Measurements from ENCODE around the genes PIK3C2G, CAPZA3 and SLCO1A2.

- RRBS, result no CpG with 5 or more reads among the region's 13 CpGs
Measured at GRCh38 chr12:17008204-17008787, 402.3 kb upstream of the LMO3 start.

DNA sequence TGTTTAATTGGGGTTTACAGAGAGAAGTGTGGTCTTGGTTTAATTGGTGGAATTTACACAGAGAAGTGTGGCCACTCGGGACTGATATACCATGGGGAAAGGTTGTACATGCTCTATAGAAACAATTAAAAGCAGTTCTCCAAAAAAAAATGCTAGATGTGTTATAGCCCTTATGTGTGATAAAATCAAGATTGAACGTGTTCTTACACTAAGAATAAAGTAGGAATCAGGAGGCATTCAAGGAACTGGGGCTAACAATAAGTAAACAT is 680.3 kb downstream of the RERGL start:
- RRBS, result no CpG with 5 or more reads among the region's 2 CpGs

DNA sequence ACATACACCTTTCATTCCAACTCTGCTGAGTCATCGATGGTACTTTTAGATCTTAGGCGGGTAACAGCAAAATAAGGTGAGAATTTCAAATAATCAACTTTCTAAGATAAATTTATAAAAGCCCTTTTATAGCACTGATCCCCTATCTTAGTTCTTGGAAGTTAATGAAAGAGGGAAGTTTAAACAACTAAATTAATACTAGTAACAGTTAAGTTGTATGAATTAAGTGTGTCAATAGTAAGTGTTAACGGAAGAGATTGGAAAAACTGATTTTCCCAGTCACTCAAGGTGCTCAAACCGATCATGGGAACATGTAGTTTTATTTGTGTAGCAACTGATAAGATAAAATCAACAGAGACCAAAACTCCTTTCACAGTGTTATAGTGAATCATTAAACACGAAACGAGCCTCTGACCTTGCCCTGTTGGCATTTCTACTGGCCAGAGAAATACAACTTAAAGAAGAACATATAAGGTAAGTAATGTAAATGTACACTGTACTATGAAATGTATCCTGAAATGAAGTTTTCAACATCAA is 18.7 kb upstream of the PIK3C2G start:
- RRBS, result no CpG with 5 or more reads among the region's 6 CpGs

- RRBS, result no CpG with 5 or more reads among the region's 7 CpGs
Measured at GRCh38 chr12:18261289-18261676, at the start of gene PIK3C2G. TSS of gene PIK3C2G (plus strand) at chr12:18261518.

DNA sequence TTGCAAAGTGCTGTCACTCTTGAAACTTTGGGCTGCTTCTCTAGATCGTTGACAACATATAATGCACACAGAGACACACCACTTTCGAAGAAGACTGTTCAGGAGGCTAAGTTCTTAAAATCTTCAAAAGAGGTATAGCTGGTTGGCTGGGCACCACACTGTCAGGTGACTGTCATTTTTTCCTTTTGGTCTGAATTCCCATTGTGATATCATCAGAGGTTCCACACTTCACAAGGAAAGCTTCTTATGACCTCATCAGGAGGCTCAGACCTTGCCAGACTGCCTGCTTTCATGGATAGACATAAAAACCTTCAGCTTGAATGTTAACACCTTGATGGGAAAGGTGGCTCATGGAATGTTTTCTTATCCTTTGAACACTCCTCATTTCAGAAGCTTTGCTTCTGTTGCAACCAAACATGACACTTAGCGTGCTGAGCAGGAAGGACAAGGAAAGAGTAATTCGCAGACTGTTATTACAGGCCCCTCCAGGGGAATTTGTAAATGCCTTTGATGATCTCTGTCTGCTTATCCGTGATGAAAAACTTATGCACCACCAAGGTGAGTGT is at the start of gene CAPZA3:
TSS of gene CAPZA3 (plus strand) at position 267 of the 566 bp plus-strand sequence.
- RRBS, result no CpG with 5 or more reads among the region's 5 CpGs

- RRBS, result no CpG with 5 or more reads among the region's 3 CpGs
Measured at GRCh38 chr12:18900002-18900201, 162.0 kb downstream of the CAPZA3 start.

- RRBS, result no CpG with 5 or more reads among the region's 15 CpGs
Measured at GRCh38 chr12:19307217-19308100, 131.8 kb upstream of the AEBP2 start.

DNA sequence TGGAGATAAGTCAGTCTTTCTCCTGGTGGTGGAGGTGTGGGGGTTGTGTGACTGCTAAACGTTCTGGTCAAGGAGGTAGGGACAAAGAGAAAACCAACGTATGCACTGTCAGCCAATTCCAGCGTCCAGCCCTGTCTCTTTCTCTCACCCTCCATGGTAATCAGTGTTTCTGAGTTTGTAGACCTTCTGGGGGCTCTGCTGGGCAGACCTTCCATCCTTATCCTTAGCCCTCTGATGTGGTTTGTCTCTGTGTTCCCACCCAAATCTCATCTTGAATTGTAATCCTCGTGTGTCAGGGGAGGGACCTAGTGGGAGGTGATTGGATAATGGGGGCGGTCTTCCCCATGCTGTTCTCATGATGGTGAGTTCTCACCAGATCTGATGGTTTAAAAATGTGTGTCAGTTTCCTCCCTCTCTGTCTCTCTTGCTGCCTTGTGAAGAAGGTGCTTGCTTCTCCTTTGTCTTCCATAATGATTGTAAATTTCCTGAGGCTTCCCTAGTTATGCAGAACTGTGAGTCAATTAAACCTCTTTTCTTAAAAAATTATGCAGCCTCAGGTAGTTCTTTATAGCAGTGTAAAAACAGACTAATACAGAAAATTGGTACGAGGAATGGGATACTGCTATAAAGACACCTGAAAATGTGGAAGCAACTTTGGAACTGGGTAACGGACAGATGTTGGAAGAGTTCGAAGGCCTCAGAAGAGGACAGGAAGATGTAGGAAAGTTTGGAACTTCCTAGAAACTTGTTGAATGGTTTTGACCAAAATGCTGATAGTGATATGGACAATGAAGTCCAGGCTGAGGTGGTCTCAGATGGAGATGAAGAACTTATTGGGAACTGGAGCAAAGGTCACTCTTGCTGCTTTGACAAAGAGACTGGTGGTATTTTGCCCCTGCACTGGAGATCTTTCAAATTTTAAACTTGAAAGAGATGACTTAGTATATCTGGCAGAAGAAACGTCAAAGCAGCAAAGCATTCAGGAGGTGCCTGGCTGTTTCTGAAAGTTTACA is 143.0 kb downstream of the AEBP2 start:
- RRBS, result no CpG with 5 or more reads among the region's 9 CpGs

- RRBS, result no CpG with 5 or more reads among the region's 5 CpGs
Measured at GRCh38 chr12:19711948-19712523, 272.7 kb downstream of the AEBP2 start.

GRCh38 chr12:19856307-19856940 is 417.1 kb downstream of the AEBP2 start:
- RRBS, result no CpG with 5 or more reads among the region's 5 CpGs

- RRBS, result no CpG with 5 or more reads among the region's 5 CpGs
Measured at GRCh38 chr12:19869423-19869815, 430.1 kb downstream of the AEBP2 start.

DNA sequence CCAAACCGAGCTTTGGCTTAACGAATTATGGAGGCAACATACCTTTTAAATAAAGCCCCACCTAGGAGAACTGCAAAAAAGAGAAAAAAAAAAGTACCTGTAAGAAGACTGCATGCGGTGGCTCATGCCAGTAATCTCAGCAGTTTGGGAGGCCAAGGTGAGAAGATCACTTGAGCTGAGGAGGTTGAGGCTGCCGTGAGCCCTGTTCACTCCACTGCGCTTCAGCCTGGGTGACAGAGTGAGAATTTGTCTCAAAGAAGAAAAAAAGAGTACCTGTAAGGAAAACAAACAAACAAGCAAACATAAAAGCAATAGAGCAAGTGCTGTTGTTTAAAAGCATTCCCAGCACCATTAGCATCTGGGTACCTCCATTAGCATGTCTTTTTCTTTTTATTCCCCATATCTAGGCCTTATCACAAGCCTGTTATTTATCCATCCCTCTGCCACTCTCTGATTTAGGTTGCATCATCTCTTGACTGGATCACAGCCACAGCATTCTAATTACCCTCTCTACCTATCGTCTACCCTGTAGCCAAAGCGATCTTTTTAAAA is 423.0 kb upstream of the PDE3A start:
- RRBS, result no CpG with 5 or more reads among the region's 7 CpGs

DNA sequence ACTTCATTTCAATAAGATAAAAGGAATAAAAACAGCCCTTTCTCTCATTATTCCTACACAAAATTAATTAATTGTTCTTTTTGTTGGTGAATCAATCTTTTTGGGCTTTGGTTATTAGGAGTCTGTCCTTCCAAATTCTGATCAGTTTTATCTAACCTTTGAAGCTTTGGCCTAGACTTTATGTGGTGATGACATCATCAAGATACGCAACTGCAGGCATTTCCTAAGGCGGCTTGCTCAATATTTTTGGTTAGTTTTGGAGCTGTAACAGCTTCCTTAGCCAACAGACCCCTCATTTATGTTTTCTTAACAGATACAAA is 87.9 kb upstream of the PDE3A start:
- RRBS, result no CpG with 5 or more reads among the region's 2 CpGs

DNA sequence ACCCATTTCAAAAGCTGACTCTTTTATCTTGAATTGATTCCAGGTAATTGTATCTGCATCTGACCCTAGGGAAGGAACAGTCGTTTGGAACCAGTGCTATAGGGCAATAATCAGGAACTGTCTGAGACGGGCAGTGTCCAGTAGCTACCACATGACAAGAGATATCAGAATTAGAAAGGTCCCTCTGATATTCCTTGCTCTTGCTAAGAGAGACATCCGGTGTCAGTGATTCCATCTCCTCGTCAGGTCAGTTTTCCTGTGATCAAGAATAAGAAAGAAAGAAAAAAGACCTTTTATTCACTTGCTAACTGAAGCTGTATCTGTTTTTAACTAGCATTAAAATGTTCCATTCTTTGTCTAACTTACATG is 47.7 kb upstream of the PDE3A start:
- RRBS, result no CpG with 5 or more reads among the region's 4 CpGs

DNA sequence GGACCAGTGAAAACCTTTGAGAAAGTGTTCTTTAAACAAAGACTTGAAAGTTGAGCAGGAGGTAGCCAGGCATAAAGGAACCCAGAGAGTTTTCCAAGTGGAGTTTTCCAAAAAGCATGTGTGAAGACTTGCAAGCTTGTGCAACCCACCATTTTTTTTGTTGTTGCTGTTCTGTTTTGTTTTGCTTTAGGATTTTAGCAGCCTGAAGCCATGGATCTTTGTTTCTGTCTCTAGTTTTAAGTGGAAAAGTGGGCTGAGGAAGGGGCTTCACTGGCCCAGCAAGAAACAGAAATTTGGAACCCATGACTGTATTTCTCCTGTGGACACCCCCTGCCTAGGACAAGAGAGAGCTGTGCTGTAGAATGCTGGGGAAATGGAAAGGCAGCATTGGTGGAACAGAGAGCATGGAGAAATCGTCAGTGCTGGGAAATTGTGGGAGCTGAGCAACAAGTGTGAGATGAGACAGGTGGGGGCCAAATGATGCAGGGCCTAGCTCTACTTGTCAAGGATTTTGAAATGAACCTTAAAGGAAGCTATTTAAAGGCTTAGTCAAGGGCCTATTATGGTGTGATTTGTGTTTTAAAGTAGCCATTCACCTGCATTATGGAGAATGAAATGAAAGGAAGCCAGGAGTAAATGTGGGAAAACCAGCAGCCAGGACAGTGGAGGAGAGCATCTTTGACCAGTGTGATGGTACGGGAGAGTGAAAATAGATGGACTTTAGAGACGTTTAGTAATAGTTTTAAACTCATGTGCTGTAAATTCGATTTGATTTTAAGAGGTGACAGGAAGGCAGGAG is 45.0 kb downstream of the PDE3A start:
- RRBS, result no CpG with 5 or more reads among the region's 4 CpGs

DNA sequence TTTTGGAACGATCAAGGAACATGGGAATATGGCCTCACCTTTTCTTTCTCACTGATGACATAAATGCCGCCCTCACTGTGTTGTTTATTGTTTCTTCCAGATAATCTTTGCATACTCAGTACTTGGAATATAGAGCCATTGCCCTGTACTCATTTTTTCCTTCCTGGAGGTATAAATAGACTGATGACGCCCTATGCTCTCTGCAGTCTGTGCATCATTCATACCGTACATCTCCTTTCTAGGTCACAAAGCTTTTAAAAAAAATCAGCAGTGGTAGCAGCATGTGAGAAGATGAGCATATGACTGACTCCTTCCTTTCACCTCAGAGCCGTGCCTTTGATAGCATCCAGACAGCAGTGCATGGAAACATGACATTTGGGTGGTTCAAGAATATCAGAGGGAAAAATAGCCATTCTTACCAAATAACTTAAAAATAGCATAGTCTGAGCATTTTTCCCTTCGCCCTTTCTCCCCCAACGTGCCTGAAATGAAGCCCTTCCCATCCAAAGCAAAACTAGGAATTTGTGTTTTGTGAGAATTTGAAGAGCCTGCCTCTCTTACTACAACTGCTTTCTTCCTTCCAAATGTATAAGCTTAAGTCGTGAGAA is 77.4 kb downstream of the PDE3A start:
- RRBS, result no CpG with 5 or more reads among the region's 8 CpGs

DNA sequence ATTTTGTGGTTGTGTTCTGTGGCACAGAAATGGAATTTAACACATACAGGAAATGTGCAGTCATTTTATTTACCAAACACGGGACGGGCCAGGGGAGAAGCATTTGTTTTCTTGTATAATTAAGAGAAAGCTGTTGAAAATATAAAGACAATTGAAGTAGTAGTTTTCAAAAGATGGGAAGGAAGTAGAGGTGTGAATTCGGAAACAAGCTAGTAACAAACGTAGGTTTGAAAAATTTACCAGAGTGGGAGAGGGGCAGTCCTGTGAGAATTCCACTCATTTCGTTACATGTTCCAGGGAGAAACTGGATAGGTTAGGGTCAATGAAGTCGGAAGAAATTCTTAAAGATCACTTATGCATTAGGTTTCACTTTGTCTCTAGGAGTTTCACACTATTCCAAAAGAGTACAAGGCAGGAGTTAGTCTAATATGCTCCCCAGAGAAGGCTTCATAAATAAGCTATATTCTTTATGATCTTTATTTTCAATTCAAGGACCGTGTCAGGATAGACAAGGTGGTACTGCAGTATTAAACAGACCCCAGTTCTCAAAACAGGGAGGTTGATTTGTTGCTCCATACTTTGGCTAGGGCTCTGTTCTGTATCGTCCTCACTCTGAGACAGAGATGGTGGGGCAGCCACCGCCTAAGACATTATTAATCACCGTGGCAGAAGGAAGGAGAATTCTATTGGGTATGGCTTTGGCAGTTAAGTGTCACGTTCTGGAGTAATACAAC is 117.2 kb upstream of the SLCO1C1 start:
- RRBS, result no CpG with 5 or more reads among the region's 11 CpGs

- RRBS, result no CpG with 5 or more reads among the region's 1 CpG
Measured at GRCh38 chr12:20601843-20602160, 93.3 kb upstream of the SLCO1C1 start.

GRCh38 chr12:21334652-21335089 is at the start of gene SLCO1A2:
TSS of gene SLCO1A2 (minus strand) at chr12:21334917.
- RRBS, result no CpG with 5 or more reads among the region's 1 CpG

DNA sequence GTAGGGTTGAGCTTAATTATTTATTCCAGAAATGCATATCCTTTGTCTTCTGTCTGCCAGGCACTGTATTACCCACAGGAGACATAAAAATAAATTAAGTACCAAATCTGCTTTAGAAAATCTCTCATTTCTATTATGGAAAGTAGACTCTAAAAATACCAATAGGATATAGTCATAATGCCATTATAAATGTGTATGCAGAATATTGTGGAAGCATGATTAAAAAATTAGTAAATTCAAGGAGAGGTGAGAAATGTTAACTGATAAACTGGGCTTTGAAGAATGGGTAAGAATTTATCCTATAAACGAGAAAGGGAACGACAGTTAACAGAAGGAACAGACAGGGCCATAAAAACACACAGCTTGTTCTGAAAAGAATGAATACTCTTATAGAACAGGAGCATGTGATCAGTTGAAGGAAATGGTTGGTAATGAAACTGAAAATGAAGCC is 7.9 kb downstream of the GOLT1B start:
- RRBS, result no CpG with 5 or more reads among the region's 2 CpGs